Airway epithelial cell (primary cell): ENCODE data around the genes TSC22D1 and GPALPP1.

DNA sequence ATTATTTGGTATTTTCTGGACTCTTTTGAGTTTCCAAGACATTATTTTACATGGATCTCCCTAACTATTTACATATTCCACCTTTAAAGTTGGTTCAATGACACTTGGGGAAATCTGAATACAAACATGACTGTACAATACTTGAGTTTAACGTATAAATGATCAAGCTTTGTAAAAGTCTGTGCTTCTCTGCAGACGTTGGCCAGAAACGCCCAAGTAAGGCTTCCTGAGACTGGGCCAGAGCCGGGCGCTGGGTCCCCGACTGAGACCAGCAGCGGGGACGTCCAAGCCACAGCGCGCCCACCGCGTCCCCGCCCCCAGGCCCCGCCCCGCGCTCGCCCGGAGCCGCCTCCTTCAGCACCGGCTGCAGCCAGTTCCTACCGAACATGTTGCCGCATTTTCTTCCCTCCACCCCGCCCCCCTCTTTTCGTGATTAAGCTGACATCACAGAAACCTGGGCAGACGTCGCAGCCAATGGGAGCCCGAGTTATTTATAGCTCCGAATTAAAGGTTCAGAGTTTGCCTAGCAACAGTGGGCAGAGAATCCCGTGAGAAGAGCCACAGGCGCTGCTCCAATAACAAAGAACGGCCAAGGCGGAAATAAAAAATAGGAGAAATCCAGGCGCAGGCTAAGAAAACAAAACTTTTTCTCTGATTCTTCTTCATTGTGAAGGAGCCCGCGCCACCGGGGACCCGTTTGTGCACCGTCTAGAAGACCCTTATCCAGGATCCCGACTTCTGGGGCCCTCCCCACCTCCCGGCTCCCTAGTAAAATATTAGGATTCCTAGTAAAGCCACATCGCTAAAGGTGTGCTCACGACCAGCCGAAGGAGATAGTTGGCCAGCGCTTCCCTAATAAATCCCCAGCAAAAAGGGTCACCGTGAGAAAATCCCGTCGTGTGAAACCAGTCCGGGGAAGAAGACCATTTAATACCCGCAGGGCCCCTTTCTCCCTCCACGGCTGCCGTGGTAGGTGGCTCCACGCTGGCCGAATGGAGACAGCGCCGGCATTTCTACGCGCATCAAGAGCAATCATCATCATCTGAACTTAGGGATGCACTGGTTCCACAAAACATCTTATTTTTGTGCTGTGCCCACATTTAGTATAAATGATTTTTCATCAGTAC, 61.7 kb downstream of the SERP2 start:
- RAMPAGE, long total RNA, result no peak

DNA sequence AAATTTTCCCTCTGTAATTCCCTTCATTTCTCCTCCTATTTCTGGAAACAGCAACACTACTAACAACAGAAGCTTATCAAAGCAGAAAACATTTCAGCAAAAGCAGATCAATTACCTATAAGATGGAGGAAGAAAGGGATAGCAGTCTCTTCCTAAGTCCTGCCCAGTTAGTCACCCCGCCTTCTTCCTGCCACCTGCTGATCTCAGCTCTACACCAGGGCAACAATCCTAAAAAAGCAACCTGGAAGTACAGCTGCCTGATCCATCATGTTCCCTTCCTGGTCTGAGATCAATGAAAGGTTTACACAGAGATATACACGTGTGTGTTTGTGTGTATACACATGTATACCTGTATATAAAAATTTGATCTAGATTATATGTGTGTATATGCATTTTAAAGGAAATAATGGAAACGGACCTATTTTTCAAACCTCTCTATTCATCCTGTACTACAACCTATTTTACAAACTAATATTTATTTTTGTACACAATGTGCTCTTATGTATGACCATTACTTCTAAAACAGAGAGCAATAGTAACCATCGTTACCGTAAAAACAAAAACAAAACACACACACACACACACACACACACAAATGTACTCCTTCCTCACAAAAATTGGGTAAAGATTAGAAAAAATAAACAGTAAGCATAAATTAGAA, 59.2 kb downstream of the TSC22D1 start:
- RAMPAGE, long total RNA, result no peak

- RAMPAGE, long total RNA, result no peak
Measured at GRCh38 chr13:44575579-44576299, 391 bp downstream of the TSC22D1 start.

- RAMPAGE, long total RNA, result no peak
Measured at GRCh38 chr13:44576300-44576878, at the start of gene TSC22D1. Gene TSC22D1, minus strand, starts transcription at chr13:44576330.

DNA sequence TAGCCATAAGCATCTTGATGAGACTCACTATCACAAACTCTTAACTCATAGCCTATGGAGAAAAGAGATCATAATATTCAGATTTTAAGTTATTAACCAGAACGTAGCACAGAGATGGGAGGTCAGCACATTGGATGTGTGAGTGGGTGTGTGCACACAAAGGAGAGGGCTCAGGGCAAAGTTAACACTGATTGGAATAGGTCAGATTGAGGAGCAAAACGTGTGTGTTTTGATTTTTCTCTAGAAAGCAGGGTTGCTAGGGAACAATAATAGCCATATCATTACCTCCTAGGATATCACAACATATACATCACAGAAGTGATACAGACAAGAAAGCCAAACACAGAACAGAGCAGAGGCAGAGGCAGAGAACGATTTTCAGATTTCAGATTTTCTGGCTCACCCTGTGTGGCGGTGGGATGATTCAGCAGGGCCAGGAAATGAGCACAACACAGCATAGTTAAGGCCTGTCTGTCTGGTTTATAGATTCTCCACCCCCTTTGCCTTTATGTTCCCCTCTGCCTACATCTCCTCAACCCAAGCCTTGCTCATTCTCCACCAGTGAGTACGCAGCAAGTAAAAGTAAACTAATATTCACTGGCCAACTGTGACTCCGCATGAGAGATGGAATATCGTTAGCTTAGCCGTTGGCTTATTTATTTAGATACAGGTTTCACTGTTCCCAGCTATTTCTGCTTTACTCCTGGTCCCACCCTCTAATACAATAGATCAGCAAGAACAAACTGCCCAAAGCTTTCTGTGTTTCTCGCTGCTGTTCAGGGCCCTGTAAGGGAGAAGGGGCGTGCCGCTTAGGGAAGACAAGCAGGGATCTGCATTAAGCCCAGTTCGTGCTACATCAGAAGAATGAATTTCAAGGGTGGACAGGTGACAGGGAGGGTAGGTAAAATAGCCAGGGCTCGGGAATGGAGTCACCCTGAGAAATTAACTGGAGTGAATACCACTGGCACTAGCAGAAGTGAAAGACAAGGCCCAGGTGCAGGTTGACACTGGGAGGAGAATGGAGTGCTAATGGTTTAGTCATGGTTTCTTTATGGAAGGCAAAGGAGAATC, 182.7 kb upstream of the TSC22D1 start:
- RAMPAGE, long total RNA, result no peak

DNA sequence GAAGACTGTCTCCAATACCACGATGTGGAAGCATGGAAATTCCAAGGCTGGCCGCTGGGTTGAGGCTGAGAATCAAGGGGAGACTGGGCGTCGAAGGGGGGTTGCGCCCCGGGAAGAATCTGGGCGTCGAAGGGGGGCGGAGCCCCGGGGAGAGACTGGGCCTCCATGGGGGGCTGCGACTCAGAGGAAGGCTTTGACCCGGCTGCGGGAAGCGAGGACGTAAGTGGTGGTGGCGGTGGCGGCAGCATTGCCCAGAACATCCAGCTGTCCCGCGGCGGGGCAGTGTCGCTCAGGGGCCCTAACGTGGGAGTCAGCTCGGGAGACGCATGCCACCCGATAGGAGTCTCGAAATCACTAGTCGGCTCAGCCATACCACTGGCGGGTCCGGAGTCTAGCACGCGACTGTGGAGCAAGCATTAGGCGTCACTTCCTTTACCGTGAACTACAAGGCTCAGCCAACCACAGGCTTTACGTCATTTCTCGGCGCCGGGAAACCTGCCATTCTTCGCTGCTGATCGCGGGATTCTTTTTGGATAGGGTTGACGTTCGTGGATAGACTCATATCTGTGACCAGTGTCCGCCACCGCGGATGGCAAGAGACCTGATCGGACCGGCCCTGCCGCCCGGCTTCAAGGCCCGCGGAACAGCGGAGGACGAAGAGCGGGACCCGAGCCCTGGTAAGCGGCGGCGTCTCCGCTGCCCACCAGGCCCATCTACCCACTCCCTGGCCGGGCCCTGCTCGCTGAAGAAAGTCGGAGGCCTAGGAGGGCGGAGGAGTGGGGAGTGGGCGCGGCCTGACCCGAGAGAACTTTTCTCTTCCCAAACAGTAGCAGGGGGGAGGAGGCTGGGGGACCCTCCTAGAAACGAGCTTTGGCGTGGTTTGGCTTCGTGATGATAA, at the start of gene GPALPP1:
GPALPP1 (plus strand) TSS at position 473 of the 898 bp plus-strand sequence.
- RAMPAGE, long total RNA, result start-site peak on the minus strand centred at position 394 of the sequence, 28 bp wide, 31 and 77 reads in 2 replicates; start-site peak on the plus strand centred at position 502 of the sequence, 62 bp wide, 654 and 289 reads in 2 replicates

DNA sequence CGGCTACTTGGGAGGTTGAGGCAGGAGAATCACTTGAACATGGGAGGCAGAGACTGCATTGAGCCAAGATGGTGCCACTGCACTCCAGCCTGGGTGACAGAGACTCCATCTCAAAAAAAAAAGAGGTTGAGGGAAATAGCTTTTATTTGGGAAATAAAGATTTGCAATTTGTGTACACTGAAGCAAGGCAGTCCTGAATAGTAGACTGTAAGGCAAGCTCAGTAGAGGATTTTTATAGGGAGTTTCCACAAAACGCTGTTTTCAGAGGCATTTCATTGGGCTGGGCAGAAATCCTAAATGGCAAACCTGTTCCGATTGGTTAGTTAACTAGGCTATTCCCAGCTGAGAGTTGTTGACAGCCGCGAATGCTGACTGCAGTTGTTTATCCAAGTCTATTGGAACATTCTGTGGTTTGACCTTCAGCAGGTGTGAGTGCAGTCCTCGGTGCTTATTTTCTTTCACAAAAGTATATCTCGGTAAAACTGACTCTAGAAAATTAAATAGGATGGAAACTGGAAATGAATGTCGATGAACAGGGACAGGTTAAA, 45.5 kb downstream of the TPT1 start:
- RAMPAGE, long total RNA, result no peak

GRCh38 chr13:45333700-45334768, 6.9 kb downstream of the TPT1 start:
- RAMPAGE, long total RNA, result no peak

GRCh38 chr13:45378706-45379356, 37.8 kb upstream of the TPT1 start:
- RAMPAGE, long total RNA, result no peak

DNA sequence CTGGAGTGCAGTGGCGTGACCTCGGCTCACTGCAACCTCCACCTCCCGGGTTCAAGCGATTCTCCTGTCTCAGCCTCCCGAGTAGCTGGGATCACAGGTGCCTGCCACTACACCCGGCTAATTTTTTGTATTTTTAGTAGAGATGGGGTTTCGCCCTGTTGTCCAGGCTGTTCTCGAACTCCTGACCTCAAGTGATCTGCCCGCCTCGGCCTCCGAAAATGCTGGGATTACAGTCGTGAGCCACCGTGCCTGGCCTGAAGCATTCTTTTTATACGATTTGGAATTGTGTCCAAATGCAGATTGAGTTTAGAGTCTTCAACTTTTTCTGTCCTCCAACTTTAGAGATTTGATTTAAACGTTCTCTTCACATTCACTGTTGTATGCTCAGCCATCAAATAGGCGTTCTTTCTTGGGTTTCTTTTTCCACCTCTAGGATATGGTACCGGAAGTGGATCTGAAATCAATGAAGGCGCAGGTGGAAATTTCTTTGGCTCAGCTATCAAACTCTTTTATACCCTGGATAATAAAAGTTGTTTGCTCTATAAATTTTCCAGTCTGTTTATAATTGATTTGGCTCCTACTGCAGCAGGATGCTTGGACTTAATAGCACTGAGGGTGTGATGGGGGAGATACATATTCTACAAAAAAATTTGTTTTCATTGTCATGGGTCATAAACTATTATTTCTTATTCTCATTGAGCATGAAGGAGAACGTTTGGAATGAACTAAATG, 1.5 kb downstream of the COG3 start:
- RAMPAGE, long total RNA, result no peak

- RAMPAGE, long total RNA, result no peak
Measured at GRCh38 chr13:45468551-45468999, 3.8 kb downstream of the COG3 start.

- RAMPAGE, long total RNA, result no peak
Measured at GRCh38 chr13:45701028-45701926, 843 bp upstream of the CBY2 start.

DNA sequence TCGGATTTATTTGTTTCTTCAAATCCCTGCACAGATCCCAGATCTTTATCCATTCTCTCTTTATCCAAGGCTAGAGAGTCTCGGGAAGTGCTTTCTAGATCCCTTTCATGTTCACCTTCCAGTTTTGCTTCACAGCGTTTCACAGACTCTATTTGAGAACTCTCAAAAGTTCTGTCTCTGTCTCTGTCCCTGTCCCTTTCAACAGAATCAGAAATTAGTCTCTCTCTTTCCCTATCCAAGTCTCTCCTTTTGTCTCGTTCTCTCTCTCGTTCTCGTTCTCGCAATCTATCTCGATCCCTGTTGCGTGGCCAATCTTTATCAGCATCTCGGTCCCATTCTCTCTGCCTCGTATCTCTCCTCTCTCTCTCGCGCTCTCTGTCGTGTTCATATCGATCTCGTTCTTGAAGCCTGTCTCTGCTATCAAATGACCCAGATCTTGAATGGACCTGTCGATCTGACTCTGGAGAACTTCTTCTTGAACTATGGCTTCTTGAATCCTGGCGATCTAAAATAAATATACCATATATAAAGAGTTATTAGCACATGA, 84.9 kb downstream of the ZC3H13 start:
- RAMPAGE, long total RNA, result no peak

DNA sequence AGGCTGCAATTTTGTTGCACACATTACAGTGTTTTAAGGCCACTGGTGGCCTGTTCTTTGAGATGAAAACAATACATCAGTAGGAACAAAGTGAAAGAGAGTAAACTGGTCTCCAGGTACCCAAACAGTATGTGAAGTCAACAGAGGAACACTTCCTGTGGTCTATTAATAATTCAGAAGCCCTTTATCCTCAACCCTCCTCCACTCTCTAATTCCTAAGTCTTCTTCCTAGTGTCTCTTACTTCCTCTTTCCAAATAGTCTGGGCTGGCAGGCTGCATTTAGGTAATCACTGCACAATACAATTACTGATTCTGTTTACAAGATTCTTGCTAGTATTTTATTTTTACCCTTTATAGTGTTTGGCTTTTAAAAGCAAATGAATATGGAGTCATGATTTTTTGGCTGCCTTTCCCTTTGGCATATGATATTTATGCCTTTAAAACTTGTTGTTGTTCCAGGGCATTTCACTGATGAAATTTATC, 2.8 kb downstream of the CPB2 start:
- RAMPAGE, long total RNA, result no peak

DNA sequence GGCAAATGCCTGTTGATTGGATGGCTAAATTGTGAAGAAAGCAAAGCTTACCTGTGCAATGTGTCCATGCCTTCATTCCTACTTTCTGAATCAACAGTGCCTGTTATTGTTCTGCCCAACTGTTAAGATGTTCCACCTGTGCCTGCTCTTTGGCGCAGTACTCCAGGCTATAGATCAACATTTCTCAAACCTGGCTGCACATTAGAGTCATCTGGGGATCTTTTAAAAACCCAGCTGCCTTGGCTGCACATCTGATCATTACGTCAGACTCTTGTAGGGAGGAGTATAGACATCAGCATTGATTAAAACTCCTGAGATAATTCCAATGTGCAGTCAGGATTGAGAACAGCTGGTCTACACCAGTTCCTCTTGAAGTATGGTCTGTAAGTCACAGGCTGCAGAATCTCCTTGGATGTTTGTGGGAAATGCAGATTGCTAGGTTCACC, 16.2 kb upstream of the CPB2 start:
- RAMPAGE, long total RNA, result no peak

DNA sequence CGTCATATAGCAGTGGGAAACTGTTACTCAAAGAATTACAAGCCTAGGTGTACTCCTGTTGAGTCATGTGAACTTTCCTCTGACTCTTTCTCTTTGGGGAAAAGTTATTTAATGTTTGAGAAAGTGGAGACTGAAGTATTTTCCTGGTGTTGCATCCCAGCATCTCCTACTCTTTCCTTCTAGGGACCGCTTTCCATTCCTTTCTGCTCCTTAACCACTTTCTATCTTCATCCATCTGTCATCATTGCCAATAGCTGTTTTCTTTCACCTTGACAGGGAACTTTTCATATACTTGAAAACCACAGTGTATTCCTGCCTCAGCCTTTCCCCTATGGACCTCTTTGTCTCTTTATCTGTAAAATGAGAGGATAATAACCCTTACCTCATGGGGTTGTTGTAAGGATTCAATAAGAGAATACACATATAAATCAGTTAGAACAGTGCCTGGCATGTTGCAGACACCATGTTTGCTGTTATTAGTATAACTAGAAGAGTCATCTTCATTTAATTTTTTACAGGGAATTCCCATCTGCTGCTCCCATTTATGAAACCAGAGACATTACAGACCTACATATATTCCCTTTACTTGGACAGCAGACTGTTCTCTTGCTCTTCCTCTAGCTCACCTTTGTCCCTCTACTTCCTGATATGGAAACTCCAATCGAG, 31.8 kb downstream of the LCP1 start:
- RAMPAGE, long total RNA, result no peak

DNA sequence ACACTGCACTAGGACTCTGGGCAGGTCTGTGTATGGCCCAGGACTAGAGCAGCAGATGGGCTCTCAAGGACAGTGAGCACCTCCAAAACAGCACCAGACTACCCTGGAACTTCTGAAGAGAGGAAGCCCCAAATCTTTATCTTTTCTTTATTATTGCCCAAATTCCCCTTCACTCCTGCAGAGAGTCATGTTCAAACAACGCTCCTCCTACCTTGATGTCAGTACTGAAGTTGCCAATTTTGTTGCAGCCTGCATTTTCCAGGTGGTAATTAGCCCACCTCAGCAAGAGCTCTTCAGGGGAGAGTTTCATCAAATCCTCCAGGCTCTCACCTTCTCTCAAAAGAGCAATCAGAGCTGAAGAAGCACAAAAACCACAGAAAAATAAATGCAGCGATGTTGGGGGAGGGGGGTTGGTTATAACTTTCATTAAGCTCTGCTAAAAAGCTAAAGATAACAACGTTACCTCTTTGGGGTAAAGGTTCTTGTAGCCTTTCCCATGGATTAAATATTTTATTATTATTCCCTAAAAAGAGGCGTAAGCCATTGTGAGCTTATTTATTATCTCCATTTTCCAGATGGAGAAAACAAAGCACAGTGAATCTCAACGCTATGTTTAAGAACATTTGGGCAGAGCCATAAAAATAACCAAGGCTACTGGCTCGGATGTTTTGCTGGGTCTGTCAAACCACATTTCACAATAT, 31.1 kb downstream of the LCP1 start:
- RAMPAGE, long total RNA, result no peak

DNA sequence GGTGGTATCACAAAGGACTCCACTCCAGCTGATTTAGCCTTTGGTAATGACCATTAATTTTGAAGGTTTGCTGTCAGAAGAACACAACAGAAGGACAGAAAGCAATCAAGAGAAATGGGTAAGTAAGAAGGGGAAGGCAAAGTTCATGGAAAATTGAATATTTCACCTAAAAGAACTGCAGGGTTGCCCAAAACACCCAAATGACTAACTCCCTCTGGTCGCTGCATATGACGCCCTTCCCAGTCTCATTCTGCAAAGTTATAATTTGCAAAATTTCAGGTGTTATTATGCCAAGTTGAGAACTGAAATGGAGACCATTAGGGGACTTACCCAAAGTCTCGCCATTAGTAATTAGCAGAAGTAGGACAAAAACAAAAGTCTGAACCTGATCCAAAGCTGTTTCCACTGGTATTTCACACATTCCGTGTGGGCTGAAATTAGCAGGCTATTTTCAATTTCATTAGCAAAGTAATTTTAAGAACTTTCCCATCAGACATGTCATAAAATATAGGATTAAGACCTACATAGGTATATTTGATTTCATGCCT, 6.9 kb downstream of the RUBCNL start:
- RAMPAGE, long total RNA, result no peak

GRCh38 chr13:46437429-46438431, 50.7 kb upstream of the RUBCNL start:
- RAMPAGE, long total RNA, result no peak

- RAMPAGE, long total RNA, result no peak
Measured at GRCh38 chr13:46467511-46468279, 80.6 kb upstream of the RUBCNL start.